Glomerular endothelial cell (primary cell): ENCODE measurements around the gene MAGI2.

GRCh38 chr7:76296677-76298064, 5.3 kb upstream of the HSPB1 start:
- RAMPAGE, long total RNA: no peak

GRCh38 chr7:76512133-76512442, 1.7 kb downstream of the UPK3B start:
- RAMPAGE, long total RNA: no peak

DNA sequence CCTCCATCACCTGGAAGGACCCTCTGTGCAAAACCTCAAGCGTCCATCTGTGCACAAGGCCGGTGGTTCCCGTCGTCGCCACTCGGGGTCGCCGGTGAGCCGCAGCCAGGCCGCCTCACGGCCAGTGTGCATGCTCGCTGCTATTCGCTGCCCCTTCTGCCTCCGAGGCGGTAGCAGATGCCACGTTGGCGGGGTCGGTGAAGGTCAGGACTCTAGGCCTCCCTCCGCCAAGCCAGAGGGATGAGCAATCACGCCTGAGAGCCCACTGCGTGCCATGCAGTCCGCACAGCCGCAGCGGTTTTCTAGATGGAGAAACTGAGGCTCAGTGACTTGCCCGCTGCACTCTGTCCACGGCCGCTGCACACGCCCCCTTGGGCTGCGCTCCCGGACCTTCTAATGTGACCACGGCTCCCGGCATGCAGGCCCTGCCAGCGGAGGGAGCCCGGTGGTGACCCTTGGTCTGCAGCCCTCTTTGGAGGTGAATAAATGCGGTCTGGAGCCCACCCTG, 5.7 kb downstream of the UPK3B start:
- RAMPAGE, long total RNA: no peak

- RAMPAGE, long total RNA: no peak
Measured at GRCh38 chr7:76571305-76572243, 28.5 kb upstream of the SPDYE16 start.

DNA sequence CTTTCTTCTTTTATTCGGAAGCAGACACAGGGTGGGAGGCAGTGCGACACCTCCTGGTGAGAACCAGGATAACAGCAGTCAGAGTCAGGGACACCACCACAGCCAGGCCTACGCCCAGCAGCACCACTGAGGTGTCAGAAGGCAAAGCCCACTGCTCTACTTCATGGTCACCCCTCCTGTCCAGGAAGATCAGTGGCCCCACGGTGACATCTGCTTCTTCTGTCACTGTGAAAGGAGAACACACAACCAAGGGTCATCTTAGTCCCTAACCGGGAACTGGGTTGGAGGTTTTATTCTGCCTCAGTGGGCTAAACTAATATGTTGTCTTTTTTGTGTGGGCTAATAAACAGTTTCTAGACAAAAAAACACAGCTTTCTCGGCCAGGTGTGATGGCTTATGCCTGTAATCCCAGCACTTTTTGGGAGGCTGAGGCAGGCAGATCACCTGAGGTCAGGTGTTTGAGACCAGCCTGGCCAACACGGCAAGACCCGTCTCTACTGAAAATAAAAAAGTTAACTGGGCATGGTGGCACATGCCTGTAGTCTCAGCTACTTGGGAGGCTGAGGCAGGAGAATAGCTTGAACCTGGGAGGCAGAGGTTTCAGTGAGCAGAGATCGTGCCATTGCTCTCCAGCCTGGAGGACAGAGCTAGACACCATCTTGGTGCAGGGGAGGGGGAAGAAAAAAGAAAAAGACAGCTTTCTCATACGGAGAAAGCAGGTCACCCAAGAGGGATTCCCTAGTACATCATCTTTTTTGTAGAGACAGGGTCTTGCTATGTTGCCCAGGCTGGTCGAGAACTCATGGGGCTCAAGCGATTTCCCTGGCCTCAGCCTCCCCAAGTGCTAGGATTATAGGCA, 16.9 kb downstream of the POMZP3 start:
- RAMPAGE, long total RNA: no peak

DNA sequence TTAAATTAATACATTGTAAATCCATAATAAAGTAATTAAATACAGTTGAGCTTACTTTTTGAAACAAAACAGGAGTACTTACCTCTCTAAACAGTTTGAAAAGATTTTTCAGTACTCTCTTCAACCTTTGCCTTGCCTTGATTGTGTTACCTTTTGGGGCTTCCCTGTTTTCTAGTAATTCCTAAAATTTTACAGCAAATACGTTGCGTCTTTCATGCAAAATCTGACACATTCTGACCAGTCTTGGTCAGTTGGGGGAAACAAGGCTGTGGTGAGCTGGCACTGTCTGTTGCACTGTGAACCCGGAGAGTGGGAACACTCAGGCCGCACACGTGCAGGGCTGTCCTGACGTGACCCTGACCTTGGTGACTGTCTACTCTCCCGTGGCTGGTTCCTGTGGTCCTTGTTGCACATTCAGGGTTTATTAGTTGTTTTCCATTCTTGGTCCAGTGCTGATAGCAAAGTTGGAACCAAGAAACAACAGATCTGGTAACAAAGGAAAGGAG, 45.7 kb upstream of the FGL2 start:
- RAMPAGE, long total RNA: no peak

DNA sequence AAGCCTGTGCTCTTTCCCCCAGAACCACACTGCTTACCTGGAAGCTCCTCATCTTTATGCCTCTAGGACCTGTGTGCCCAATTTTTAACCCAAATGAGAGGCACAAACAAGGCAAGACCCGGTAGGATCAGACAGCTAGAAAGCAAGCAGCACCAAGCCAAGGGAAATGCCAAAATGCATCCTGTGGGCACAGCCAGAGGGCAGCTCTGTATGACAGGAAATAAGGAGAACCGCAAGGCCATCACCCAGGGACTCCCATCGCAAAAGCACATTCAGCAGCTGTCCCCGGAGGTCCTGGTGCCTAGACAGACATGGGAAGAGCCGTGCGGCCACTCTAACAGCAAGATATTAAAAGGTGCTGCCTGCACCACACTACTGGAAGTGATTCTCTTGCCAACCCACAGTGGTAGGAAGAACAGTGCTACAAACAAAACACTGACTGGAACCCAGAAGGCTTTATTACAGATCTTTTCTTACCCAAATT, 88.0 kb downstream of the GSAP start:
- RAMPAGE, long total RNA: no peak

DNA sequence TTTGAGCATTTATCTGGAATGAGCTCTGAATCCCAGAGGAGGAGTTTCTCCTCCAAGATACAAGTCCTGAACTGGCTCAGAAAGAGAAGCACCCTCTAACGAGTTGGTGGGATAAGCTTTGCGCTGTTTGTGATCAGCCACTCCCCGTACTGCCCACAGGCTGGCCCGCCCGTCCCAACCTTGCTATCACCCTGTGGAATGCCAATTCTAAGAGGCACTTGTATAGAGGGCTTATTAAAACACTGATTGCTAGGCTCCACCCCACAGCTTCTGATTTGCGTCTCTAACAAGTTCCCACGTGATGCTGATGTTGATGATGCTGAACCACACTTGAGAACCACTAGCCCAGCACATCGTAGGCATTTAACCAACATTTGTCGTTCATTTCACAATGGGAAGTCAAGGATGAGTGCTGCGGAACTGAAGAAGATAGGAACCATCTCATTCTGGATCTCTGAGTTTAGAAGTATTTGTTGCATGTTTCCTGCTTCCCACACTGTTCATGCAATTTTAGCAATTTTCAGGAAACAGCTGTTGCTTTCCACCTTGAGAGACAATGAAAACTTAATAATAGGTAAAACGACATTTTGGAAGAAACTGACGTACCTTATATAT, 12.7 kb upstream of the GSAP start:
- RAMPAGE, long total RNA: no peak

GRCh38 chr7:77479355-77479882, 57.7 kb upstream of the PTPN12 start:
- RAMPAGE, long total RNA: no peak

DNA sequence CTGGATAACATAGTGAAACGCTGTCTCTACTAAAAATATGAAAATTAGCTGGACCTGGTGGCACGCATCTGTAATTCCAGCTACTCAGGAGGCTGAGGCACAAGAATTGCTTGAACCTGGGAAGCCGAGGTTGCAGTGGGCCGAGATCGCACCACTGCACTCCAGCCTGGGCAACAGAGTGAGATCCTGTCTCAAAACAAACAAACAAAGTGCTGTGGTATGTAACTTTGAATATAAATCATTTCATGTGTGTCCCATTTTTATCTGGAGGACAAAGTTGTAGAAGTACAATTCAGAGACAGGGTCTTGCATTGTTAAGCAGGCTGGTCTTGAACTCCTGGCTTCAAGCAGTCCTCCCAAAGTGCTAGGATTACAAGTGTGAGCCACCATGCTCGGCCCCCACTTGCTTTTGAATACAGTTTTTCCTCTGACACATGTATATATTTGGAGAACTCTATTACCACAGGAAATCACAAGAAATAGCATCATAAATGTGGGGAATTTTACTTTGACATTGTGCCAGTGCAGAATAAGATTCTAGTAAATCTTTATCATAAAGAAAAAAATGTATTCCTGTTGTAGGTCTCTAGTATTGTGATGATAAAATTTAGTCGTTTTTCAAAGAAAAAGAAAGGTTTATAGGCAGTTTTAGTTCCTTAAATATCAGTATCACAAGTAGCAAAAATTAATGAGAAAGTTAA, 32.6 kb downstream of the PTPN12 start:
- RAMPAGE, long total RNA: no peak

- RAMPAGE, long total RNA: no peak
Measured at GRCh38 chr7:77639023-77639562, 57.2 kb upstream of the RSBN1L start.

- RAMPAGE, long total RNA: no peak
Measured at GRCh38 chr7:77642148-77642368, 54.2 kb upstream of the RSBN1L start.

DNA sequence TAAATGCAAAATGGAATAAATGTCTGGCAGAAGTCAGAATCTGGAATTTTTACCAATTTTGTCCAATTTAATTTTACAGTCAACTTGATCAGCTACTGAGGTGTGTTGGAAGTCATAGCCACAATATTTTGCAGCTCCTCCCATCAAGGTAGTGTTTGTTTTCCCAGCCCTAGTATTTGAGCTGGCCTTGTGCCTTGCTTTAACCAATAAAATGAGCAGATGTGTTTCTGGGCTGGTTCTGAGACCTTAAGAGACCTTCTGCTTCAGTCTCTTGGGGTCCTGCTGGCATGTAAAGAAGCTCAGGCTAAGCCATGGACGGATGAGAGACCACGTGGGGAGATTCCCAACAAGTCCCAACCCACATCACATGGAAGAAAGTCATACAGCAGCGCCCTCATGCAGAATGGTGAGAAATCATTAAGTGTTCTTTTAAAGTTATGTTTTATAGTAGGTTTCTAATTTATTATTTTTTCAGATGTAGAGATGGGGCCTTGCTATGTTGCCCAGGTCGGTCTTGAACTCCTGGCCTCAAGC, 42.6 kb upstream of the RSBN1L start:
- RAMPAGE, long total RNA: no peak

DNA sequence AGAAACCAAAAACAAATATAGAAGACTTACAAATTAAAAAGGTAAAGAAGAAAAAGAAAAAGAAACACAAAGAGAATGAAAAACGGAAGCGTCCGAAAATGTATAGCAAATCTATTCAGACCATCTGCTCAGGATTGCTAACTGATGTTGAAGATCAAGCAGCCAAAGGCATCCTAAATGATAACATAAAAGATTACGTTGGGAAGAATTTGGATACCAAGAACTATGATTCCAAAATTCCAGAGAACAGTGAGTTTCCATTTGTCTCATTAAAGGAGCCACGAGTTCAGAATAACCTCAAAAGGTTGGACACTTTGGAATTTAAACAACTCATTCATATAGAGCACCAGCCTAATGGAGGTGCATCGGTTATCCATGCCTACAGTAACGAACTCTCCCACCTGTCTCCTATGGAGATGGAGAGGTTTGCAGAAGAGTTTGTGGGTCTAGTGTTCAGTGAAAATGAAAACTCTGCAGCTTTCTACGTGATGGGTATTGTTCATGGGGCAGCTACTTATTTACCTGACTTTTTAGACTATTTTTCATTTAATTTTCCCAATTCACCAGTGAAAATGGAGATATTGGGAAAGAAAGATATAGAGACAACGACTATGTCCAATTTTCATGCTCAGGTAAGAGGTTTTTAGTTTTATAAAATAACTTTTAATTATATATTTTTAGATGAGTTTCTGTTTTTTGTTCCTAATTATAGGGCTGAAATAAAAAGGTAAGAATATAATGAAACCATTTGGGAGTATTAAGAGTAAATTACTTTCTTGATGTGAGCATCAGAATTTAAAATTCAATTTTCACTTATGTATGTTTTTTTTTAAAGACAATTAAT, 48.6 kb downstream of the TMEM60 start:
- RAMPAGE, long total RNA: no peak

- RAMPAGE, long total RNA: no peak
Measured at GRCh38 chr7:77799938-77800502, 1.8 kb upstream of the TMEM60 start.

DNA sequence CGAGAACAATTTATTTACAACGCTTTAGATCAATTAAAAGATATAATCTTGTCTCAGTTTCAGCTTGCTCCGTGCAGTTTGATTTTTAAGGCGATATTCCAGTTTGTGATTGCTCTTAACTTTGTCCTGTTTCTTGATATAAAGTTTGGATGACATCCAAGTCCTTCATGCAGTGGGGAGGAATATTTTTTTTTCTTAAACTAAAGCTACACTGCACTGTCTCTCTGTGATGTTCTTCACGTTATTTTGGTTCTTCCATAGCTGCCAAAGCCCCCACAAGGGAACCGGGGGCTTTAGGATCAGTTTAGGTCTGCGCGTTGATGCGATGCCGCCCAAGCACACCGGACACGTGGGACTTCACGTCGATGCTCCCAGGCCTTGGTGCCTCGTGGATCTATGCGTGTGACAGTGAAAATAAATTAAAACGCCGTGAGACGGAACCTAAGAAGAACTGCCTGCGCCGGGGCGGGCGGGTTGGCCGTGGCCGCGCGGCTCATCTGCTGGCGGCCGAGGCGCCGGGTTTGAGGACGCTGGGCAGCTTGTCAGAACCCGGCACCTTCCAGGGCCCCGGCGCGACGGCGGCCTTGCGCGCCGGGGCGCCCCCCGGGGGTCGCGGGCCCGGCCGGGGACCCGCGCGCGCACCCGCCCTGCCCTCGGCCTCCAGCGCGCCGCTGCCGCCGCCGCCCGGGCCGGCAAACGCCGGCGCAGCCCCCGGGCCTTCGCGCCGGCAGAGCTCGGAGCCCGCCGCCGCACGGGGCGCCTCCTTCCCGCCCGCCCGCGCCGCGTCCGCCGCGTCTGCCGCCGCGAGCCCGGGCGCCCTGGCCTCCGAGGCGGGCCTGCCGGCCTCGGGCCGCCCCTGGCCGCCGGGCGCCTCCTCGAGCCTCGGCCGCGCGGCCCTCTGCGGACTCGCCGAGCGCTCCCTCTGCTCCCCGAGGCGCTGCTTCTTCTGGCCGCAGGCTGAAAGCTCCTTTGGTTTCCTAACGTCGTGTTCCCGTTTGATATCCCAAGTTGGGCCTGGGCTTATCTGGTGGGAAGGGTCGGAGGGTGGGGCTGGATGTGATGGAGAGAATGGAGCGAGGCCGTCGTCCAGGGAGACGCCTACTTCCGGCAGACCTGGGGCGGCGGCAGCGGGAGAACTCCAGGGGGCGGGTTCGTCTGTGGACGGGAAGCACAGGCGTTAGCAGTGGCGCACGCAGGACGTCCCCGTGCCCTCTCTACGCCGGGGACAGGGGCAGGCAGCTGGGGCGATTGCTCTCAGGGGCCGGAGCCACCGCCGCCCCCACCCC, 221.0 kb upstream of the TMEM60 start:
- RAMPAGE, long total RNA: no peak

DNA sequence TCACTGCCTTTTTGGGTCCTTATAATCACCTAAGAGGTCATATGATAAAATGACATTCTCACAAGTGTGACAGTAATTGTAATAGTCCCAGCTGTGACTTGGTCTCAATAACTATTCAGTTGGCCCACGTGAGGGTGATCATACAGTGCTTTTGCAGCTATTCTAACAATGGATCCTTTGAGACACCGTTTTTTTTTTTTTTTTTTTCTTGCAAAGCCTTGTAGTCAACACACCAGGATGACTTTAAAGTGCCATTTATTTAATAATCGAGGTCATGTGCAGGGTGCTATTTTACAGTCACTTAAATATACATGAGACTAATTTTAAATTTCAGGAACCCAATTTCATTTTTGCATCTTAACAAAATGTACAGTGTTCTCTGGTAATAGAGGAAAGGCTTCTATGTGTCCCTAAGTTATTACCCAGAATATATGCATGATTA, 760.4 kb upstream of the TMEM60 start:
- RAMPAGE, long total RNA: no peak

- RAMPAGE, long total RNA: no peak
Measured at GRCh38 chr7:78770915-78771633, 682.4 kb downstream of the MAGI2 start.

- RAMPAGE, long total RNA: start-site peak on the plus strand at chr7:79453553-79453753, 58 and 52 reads in 2 replicates; start-site peak on the plus strand at chr7:79453958-79454085, 265 and 562 reads in 2 replicates
Measured at GRCh38 chr7:79453362-79454404, at the start of gene MAGI2. Gene MAGI2 (minus strand): TSS chr7:79453667.

DNA sequence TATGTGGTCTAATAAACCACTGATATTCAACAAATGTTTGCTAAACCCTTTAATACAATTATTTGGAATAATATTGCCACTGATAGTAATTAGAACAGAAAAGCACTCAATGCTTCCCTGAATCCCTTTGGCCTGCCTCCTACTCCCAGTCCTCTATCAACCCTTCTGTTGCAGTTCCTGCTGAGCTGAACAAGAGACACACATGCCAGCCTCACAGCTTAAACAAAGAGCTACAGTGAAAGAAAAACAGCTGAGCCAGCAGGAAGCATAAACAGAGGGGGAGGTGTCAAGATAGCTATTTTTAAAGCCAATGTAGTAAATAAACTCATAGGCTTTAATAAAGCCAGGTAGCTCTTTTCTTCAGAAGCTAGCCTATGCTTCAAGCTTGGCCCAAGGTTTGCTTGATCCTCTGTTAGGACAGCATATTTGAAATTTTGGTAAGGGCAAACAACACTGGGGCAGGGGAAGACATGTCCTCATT, 6.8 kb upstream of the GNAI1 start:
- RAMPAGE, long total RNA: no peak